Thoracic aorta (tissue), 1 donor: ENCODE results near the gene RAP1GAP.

DNA sequence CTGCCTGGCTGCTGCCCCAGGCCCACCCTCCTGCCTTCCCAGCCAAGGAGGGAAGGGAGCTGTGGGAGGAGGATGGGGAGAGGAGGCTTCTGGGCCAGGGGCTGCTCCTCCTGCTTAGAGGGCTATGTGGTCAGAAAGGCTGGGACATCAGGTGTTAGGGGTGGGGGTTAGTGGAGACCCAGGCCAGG is 48.5 kb upstream of the ECE1 start:
- RAMPAGE, long total RNA: no peak

- RAMPAGE, long total RNA: no peak
These were observed 810 bp downstream of the NBPF3 start for GRCh38 chr1:21440735-21441158.

DNA sequence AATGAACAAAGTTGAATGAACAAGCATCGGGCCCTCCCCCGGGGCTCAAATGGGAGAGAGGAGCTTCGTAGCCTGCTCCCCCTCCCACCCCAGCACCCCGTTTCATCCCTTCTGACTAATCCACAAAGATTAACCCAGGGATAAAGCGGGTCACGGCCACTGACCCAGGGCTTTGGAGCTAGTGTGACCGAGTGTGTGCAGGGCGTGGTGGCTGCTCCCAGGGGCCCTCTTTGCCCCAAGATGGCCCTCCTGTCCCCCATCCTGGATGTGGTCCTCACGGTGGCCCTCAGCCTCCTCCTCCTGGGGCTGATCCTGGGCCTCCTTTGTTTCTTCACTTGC is 37.9 kb downstream of the ALPL start:
- RAMPAGE, long total RNA: no peak

GRCh38 chr1:21549867-21550752 is 40.9 kb downstream of the ALPL start:
- RAMPAGE, long total RNA: no peak

DNA sequence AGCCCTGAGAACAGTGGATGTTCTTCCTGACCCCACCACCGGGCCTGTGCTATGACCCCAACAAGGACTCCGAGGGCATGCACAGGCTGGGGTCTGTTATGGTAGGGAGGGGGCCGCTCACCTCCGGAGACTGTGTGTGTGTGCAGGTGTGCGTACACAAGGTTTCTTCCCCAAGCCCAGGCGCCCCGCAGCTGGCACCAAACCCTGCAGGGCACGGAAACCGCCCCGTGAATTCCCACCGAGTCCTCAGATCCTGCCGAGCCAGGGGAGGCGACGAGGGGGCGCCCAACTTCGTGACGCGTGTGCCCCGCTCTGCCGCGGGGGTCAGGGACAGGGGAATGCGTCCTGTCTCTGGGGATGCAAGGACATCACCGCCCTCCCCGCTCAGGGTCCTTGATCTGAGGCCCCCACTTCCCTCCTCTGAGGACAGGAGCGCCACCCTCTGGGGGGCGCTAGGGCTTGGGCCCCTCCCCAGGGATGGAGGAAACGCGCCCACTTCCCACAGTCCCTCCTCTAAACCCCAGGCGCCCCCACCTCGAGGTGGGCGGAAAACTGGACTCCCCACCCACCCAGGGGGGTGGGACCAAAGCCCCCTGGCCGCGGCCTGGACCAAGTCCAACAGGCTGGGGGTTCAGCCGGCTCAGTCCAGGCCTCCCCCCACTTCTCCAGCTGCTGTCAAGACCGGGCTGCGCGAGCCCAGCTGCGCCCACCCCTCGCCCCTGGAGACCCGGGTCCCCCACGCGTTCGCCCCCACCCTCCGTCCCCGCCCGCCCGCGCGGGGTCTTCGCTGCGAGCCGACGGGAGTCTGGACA is 561 bp downstream of the RAP1GAP start:
- RAMPAGE, long total RNA: no peak

DNA sequence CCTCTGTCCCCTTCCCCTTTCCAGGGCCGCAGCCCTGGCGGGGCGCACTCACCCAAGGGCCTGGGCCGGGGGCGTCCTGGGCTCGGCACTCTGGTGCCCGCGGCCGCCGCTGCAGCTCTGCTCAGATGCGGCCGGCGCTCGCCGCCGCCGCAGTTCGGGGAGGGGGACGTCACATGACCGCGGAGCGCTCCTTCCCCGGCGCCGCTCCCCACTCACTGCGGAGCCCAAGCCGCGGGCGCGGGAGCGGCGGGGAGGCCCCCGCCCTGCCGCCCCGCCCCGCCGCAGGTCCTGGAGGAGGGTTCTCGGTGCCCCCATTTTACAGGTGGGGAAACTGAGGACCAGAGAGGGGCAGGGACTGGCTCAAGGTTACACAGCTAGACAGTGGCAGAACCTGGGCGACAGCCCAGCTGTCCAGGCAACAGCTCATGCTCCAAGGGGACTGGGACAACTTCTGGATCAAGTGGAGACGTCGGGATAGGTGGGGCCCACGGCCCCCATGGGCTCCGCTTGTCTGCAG is at the start of gene RAP1GAP:
RAP1GAP (minus strand) TSS at position 156 of the 517 bp plus-strand sequence.
- RAMPAGE, long total RNA: no peak

DNA sequence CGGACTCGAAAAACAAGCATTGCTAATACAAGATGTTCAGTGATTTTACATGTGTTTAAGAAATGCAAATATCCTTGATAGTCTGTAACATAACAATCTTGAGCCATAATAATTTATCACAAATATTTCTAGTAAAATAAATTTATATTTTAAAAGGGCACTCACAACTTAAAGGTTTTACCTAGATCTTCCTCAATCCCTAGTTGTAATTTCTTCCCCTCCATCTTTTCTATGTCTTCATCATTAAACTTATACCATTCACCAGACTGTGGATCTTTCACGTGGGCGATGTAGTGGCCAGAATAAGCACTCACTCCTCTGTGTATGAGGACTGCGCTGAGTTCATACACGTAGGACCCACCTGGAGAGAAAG is 46.7 kb downstream of the USP48 start:
- RAMPAGE, long total RNA: no peak

- RAMPAGE, long total RNA: no peak
These were observed 33.3 kb downstream of the USP48 start for GRCh38 chr1:21749246-21750507.

- RAMPAGE, long total RNA: no peak
These were observed 7.5 kb downstream of the USP48 start for GRCh38 chr1:21775394-21775875.

GRCh38 chr1:21852149-21853031 is 40.3 kb downstream of the LDLRAD2 start:
- RAMPAGE, long total RNA: no peak

- RAMPAGE, long total RNA: start-site peak on the minus strand at chr1:21864148-21864155, 44 reads
These were observed 52.0 kb downstream of the LDLRAD2 start for GRCh38 chr1:21864086-21864403.

DNA sequence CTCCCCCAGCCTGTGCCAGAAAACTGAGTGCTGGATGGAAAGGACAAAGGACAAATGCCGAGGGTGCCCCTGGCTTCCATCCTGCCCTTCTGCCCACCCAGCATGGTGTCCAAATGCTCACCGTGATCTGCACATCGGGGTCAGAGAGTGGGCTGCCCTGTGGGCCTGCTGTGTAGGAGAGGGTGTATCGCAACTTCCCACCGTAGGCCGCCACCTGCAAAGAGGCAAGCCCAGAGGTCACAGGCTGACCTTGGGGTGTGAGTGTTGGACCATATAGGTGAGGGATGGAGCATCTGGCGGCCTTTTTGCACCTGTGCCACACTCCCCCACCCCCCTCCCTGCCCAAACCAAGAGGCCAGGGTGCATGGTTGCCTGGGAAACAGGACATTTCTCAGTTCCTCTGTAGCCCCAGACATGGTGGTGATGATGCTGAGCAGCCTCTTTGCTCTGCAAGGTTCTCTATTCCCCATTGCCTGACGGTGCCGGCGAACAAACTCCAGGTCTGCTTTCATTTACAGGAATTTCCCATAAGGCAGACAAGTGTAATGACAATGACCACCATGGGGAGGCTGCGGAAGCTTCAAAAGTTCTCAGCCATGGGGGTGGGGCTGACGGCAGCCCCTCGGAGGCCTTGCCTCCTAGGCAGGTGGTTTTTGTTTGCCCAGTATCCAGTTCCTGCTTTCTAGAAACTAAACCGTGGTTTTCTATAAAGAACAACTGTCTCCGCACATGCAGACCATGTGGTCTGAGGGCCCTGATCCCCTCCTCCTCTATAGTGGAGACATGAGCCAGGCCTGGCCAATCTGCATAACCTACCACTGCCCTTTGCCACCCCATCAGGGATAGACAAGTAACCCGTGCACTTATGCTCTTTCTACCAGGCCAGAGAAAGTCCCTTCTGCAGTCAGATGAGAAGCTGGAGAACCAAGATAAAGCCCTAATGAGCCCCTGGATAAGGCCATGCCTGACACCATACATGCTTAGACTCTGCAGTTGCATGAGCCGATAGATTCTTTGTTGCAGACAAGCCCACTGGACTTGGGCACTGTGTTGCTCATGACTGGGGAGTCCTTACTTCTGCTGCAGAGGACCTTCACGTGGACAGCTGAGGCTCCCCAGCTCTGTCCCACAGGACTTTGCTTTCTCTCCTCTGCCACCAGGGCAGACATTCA is 53.9 kb downstream of the LDLRAD2 start:
- RAMPAGE, long total RNA: no peak

- RAMPAGE, long total RNA: no peak
These were observed 5.0 kb downstream of the HSPG2 start for GRCh38 chr1:21932036-21932684.

- RAMPAGE, long total RNA: no peak
These were observed 3.3 kb downstream of the HSPG2 start for GRCh38 chr1:21933384-21934560.

- RAMPAGE, long total RNA: no peak
These were observed 3.1 kb upstream of the HSPG2 start for GRCh38 chr1:21940310-21940523.

- RAMPAGE, long total RNA: no peak
These were observed 3.6 kb upstream of the CELA3B start for GRCh38 chr1:21973149-21973614.

GRCh38 chr1:21998065-21998828 is 3.2 kb upstream of the CELA3A start:
- RAMPAGE, long total RNA: no peak

- RAMPAGE, long total RNA: no peak
These were observed 1.4 kb downstream of the CELA3A start for GRCh38 chr1:22002844-22003303.

GRCh38 chr1:22052855-22053886 is 662 bp downstream of the CDC42 start:
- RAMPAGE, long total RNA: no peak

DNA sequence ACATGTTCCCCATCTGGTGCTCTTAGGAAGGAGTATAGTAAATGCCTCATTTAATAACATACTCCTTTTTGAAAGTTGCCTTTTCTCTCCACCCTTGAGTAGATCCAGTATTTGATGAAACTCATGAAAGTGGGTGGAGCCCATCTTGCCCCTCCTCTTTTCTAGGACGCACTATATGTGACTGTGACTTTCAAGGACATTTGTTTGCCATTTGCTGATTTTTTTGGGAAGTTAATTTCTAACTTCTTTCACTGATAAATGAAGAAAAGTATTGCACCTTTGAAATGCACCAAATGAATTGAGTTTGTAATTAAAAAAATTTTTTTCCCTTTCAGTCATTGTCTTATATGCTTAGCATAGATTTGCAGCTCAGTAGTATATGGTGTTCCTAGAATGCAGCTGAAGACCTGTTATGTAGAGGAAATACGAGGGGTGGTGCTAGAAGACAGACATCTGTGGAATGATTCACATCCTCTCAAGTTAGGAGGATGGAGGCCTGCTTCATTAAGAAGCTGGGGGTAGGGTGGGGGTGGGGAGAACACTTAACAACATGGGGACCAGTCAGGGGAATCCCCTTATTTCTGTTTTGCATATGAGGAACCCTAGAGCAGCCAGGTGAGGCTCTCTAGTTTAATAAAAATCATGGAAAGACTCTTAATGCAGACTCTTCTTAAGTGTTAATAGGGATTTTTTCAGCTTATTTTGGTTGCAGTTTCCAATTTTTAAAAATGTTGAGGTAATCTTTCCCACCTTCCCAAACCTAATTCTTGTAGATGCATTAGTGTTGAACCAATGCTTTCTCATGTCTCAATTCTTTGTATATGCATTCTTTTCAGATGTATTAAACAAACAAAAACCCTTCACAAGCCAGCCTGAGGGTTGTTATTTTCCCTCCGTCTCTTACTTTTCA is 39.8 kb downstream of the CDC42 start:
- RAMPAGE, long total RNA: no peak